Calu3 (cell line): ENCODE results near the genes CREB5 and CHN2.

GRCh38 chr7:27116306-27117698 is 13.8 kb downstream of the HOXA4 start:
- PRO-cap: no peak

- PRO-cap: no peak
These were observed 2.6 kb downstream of the HOXA4 start for GRCh38 chr7:27127715-27128571.

DNA sequence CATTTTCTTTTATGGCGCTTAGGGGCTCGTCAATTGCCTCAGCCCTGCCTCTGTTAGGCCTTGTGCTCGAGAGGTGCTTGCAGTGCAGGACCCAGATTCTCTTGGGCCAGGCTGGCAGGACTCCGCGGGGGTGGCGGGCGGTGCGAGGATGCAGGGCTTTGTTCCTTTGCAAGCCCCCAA is 3.7 kb downstream of the HOXA9 start:
- PRO-cap: no peak

- PRO-cap: unidirectional peak, plus-strand start at chr7:27173033; bidirectional peak, plus-strand start at chr7:27173246, minus-strand start at chr7:27173282; bidirectional peak, plus-strand start at chr7:27173389, minus-strand start at chr7:27173463
These were observed 1.3 kb downstream of the HOXA10 start for GRCh38 chr7:27172495-27173571.

- PRO-cap: no peak
These were observed 2.7 kb upstream of the HOXA11 start for GRCh38 chr7:27187787-27188142.

DNA sequence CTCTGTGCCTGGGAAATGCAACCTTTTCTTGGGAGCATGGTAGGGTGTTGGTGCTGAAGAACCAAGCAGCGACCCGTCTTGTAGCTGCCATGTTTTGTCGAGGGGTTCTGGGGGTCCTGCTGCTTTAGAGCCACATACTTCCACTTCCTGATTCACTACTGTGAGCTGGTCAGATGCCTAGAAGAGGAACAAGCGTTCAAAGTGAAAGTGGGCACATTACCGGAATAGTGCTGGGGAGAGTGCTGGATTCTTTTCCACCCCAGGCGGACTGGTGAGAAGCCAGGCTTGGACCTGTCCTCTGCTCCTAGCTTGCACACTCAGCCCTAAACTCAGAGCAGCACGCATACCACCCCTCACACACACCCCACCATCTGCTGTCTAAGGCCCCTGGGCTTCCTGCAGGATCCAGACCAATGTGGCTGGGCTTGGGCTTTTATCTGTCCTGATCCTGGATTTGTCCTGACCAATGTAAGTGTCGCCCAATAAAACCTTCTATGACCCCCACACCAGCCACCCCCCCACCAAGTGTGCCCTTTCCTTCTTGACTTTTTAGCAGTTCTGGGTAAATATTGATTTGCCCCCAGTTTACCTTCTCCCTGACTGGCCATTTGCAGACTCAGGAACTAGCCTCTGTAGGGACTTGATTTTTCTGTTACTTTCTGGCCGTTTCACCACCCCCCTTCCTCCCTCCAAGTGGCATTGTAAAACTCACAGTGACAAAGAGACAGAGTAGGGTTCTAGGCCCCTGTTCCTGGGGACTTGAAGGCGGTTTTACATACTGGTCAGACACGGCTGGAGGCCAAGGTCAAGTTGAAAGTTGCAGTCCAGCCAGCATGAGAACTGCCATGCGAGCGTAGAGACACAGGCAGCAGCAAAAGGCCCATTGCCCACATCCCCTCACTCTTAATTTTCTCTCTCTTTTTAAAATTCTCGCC is 1.7 kb upstream of the HOXA13 start:
- PRO-cap: no peak

DNA sequence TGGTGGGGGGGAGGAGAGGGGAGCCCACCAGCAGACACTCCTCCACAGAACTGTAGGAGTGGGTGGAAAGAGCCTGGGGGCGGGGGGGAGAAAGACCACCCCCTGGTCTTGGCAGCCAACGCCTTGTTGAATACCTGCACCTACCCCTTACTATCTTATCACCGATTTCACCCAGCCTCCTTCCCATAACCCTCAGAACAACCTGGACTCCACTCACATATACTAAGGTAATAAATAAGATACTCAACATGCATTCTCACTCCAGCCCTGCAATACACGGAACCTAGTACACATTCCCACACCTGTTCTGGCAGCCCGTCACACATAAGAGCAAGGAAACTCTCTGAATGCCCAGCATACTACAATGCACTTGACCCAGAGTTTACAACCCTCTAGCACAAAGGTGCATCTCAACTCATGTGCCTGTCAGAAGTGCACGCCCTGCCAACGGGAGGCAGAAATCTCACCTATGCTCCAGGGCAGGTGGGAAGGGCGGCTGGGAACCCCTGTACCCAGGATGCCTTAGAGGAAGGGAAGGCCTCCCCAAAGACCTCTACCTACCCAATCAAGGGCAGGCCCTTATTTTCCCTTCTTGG is 1.8 kb downstream of the EVX1 start:
- PRO-cap: no peak

GRCh38 chr7:27346659-27347691 is 104.4 kb downstream of the EVX1 start:
- PRO-cap: bidirectional peak, plus-strand start at chr7:27347126, minus-strand start at chr7:27346985

GRCh38 chr7:27462855-27463308 is 199.8 kb downstream of the HIBADH start:
- PRO-cap: no peak

GRCh38 chr7:27834206-27834927 is 94.4 kb downstream of the TAX1BP1 start:
- PRO-cap: no peak

DNA sequence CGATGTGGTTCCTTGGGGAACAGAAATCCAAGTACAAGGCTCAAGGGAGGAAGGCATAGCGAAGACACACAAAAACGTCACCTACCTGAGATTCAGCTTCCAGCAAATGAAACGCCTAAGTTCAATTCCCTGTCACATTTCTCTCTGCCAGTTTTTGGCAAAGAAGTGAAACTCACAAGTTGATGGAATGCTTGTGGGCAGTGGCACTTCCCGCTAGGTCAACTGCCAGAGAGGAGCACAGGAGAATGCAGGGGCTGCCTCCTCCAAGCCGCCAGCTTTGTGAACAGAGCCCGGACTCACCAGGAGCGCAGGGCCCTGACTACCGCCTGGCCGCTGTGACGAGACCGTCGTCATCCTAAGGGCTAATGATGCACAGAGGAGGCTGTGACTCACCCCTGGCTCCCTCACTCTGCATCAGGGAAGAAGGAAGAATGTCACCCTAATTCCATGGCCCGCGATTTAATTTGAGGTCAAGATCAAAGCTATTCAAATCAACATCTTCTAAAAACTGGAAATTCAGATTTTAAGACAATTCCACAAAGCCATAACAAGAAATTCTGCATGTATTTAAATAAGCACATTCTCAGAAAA is 123.9 kb downstream of the TAX1BP1 start:
- PRO-cap: no peak

DNA sequence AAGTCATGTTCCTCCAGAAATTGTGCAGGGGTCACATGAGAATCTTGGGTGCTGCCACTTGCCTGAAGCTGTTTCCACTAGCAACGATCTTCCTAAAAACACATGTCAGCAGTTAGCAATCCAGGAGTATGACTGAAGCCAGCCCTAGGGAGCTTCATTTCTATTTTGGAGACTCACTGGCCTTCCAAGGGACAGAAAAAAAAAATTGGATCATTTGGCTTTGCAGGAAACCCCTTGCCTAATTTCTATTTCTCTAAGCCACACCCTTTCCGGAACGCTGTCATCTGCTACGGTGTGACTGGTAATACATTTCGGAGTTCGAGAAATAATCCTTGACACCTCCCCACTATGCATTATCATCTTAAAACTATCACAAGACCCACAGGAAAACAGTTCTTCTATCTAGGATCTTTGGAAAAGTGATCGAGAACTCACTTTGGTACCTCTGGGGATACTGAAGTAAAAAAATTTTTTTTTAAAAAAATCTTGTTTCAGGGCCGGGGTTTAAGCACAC is 204.8 kb downstream of the TAX1BP1 start:
- PRO-cap: no peak

GRCh38 chr7:28069888-28070638 is 110.5 kb downstream of the JAZF1 start:
- PRO-cap: no peak

GRCh38 chr7:28106300-28106673 is 74.3 kb downstream of the JAZF1 start:
- PRO-cap: no peak

- PRO-cap: no peak
These were observed 6.5 kb upstream of the CREB5 start for GRCh38 chr7:28405889-28406175.

DNA sequence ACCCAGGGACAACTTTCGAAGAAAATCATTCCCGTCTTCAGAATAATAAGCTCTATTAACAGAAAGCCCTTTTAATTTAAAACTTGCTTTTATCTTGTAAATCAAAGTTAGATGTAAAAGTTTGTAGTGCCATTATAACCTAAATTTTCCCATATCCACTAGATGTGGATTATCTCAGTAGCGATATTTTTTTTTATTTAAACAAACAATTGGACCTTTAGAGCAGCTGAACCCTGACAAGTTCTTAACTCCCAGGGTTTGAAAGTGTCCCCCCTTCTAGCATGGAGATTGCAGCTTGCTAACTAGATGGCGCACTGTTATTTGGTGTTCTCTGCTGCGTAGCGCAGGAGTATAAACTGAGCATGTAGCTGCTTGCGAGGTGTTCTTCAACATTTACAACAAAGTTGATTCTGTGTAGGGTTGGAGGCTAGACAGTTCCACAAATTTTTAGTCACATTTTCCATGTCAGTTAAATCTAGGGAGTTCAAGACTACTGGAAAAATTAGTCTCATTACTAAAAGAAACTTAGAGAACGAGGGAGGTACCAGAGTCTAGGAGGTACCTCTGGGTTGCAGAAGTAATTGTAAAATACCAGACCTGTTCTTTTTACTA is at the start of gene CREB5:
Gene CREB5, plus strand, starts transcription at position 382 of the 612 bp plus-strand sequence.
- PRO-cap: no peak

DNA sequence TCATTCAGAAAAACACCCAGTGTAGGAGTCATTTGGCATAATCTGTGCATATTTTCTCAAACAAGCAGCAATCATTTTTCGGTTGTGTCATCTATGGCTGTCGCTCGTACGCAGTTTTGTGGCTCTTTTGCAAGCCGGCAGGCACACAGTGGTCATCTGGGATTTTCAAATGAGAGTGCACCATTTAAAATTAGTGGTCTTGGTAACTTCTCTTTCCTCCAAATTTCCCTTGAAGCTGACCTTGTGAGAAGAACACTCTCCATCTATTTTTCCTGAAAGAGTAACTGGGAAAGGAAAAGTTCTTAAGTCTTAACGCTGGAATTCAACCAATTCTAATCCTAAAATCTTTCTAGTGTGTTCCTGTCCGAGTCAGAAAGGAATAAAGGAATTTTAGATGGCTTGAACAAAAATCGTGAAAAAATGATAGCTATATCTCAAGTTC is 20.0 kb downstream of the CREB5 start:
- PRO-cap: no peak

- PRO-cap: no peak
These were observed 32.1 kb upstream of the TRIL start for GRCh38 chr7:28990270-28990604.

GRCh38 chr7:29145919-29146307 is 424 bp downstream of the CPVL start:
- PRO-cap: no peak

- PRO-cap: bidirectional peak, plus-strand start at chr7:29194833, minus-strand start at chr7:29194677
These were observed at the start of gene CHN2 for GRCh38 chr7:29194606-29195019. Gene CHN2, plus strand, starts transcription at chr7:29194775.